Measurements from ENCODE around the genes TFF3 and CRYAA.

GRCh38 chr21:42040404-42041064 is 30.4 kb upstream of the ZBTB21 start:
- PRO-cap = no peak
- RAMPAGE, long total RNA, 2 experiments = no peak in any of the 2 experiments

GRCh38 chr21:42058534-42058863 is 12.6 kb upstream of the UMODL1 start:
- PRO-cap = no peak
- RAMPAGE, long total RNA, 2 experiments = no peak in any of the 2 experiments

DNA sequence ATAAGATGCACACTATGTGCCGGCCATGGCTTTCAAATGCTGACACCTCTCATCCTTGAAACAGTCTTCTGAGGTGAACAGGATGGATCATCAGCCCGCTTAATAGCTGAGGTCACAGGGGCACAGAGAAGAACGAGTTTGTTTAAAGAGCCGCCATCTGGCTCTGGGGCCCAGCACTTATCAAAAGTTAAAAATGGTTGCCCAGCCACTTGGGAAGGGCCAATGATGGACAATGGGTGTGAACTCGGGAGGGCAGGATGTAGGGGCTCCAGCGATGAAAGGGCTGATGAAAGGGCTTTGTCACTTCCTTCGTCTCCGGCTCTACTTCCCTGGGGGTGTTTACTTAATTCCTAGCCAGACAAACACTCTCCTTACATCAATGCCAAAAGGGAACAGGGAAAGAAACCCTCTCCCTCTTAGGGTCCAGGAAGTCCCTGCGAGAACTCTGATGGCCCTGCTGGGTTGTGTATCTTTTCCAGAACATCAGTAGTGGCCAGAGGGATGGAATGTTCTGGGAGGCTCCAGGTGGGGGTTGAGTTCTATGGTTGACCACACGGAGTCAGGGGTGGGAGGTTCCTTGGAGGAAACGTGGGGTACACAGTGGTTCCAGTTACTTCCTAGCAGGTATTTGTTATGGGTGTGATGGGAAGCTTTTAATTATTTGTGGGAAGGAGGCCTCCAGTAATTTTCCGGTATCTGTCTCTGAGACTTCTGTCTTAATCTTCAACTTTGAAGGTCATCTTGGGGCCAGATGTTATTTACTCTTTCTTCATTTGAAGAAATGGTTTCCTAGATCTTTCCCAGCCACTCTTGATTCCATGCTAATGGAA is 9.0 kb upstream of the ABCG1 start:
- PRO-cap = no peak
- RAMPAGE, long total RNA, 2 experiments = no peak in any of the 2 experiments

- PRO-cap = no peak
- RAMPAGE, long total RNA, 2 experiments = no peak in any of the 2 experiments
These were observed 26.9 kb downstream of the ABCG1 start for GRCh38 chr21:42245822-42246349.

- PRO-cap = no peak
- RAMPAGE, long total RNA, 2 experiments = no peak in any of the 2 experiments
These were observed 43.9 kb downstream of the ABCG1 start for GRCh38 chr21:42262803-42263338.

- PRO-cap = no peak
- RAMPAGE, long total RNA, 2 experiments = no peak in any of the 2 experiments
These were observed 5.0 kb downstream of the TFF3 start for GRCh38 chr21:42309871-42310978.

GRCh38 chr21:42315222-42316058 is at the start of gene TFF3:
Gene TFF3 (minus strand): TSS chr21:42315409.
- PRO-cap = no peak
- RAMPAGE, long total RNA, 2 experiments = start-site peak on the minus strand in 2 of 2 experiments, at chr21:42315407-42315535 at its widest, 87 to 382 reads per replicate

- PRO-cap = no peak
- RAMPAGE, long total RNA, 2 experiments = no peak in any of the 2 experiments
These were observed 34.2 kb downstream of the RSPH1 start for GRCh38 chr21:42461715-42462409.

DNA sequence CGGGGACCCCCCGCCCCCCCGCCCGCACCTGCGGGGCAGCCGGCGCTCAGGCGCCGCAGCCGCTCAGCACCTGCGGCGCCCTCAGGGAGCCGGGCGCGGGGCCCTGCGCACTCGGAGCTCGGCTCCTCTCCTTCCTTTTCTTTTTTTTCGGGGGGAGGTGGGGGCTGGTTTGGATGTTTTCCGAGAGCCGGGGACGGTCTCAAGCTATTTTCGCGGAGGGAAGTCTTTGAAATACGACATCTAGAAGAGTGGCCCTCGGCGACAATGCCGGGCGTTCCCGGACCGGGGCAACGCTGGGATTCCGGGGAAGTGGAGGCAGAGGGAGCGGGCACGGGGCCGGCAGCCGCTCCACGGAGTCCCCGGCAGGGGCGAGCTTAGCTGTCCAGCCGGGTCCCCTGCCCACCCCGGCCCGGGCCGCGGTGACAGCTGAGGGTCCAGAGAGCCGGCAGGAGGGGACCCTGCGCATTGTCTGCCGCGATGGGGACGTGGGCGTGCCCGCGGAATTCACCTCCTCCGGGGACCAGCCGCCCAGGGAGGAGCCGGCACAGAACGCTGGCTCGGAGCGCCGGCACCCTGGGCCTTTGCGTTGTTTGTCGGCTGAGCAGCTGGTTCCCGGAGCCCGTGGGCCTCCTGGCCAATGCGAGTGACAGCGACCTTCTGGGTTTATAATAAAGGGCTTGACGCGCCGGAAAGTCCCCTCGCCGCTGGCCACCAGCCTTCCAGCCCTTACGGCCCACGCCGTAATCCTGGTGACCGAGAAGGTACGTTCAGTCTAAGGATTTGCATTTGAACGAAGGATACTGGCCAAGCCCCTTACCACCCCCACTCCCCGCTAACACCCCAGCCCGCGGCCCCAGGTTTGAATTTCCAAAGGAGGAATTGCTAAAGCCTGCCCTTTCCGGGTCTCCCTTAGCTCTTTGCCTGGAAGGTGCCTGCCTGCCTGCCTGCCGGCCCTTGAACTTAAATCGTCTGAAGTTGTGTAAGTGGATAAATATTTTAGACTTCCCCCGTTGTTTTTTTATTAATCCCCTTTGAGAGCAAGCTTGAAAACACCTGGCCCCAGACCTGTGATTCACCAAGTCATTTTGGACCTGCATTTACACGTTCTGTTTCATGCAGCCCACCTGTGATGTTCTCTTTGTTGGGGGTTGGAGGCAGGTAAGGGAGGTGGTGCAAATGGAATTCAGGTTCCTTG is 702 bp downstream of the SLC37A1 start:
- PRO-cap = bidirectional peak, plus-strand start at position 318 of the sequence, minus-strand start at position 149 of the sequence; bidirectional peak, plus-strand start at position 547 of the sequence, minus-strand start at position 583 of the sequence; unidirectional peak, minus-strand start at position 639 of the sequence
- RAMPAGE, long total RNA, 2 experiments = start-site peak on the plus strand in 1 of 2 experiments, centred at position 566 of the sequence, 28 reads per replicate

DNA sequence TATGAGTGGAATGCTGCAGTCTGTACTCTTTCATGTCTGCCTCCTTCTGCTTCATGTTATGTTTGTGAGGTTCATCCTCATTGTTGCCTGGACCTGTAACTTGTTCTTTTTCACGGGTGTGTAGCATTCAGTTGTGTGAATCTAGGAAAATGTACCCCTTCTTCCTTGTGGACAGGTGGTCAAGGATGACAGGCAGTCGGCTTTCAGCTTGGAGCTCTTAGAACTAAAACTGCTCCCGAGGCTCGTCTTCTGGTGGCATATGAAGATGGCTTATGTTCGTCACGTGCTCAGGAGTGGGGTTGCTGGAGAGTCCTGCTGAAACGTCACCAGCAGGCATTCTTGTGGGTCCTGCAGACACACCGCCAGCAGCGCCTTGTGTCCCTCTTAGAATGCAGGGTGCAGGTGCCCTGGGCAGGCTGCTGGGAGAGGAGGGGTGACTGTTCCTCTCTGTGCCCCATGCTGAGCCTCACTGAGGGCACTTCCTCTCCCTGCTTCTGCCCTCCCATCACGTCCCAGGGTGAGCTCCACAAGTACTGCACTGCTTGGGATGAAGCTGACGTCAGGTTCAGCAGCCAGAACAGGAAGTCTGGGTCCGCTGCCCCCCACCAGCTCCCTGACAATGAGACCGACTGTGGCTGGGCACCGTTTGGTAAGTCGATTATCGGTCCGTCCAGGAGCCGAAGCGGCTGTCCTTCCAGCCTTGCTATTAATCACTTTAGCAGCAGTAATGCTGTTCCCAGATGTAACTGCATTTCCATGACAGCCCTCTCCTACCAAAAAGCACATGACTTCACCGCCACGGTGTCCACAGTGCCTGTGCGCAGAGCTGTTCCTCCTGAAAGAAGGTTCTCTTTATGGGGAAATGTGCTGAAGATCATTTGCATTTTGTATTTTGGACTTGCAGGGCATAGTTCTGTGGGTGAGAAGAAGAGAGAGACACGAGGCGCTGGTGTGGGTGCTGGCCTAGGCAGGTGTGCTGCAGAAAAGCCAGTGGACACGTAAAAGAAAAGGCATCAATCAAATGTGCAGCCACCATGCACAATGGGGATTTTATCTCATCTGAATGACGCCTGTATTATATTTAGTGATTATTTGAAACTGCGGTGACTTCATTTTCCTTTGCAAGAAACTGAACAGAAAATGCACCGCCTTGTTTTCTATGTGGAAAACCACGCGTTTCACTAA is 20.9 kb downstream of the SLC37A1 start:
- PRO-cap = bidirectional peak, plus-strand start at position 622 of the sequence, minus-strand start at position 468 of the sequence
- RAMPAGE, long total RNA, 2 experiments = no peak in any of the 2 experiments

- PRO-cap = no peak
- RAMPAGE, long total RNA, 2 experiments = no peak in any of the 2 experiments
These were observed 1.0 kb downstream of the PDE9A start for GRCh38 chr21:42654105-42655146.

- PRO-cap = no peak
- RAMPAGE, long total RNA, 2 experiments = no peak in any of the 2 experiments
These were observed 79.8 kb downstream of the PDE9A start for GRCh38 chr21:42733224-42733650.

DNA sequence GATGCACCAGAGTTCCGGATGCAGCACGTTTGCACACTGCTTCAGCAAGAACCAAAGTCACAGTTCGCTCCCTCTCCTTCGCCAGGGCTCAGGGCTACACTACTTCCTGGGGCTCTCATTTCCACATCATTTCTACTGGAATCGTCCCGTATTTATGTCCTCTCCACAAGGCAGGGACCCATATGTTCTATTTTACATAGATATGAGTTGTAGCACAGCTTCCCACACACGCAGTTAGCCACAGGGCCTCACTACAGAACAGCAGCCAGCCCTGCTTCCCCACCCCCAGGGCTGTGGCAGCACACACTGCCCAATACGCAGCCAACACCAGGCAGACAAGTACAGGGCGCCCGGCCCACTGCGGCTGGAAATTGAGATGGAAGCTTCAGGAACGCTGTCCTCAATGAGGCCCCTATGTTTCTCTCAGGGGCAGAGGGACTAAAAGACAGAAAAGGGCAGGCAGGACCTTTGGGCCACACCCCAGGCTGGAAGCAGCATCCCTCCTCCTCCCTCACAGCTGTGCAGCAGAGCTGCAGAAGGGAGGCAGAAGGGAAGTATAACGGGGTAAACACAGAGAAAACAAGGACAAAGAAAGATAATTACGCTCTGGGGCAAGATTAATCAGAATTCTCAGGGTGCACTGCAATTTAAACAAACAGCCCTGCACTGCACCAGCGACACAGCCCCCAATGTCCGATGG is 14.6 kb downstream of the WDR4 start:
- PRO-cap = no peak
- RAMPAGE, long total RNA, 2 experiments = no peak in any of the 2 experiments

DNA sequence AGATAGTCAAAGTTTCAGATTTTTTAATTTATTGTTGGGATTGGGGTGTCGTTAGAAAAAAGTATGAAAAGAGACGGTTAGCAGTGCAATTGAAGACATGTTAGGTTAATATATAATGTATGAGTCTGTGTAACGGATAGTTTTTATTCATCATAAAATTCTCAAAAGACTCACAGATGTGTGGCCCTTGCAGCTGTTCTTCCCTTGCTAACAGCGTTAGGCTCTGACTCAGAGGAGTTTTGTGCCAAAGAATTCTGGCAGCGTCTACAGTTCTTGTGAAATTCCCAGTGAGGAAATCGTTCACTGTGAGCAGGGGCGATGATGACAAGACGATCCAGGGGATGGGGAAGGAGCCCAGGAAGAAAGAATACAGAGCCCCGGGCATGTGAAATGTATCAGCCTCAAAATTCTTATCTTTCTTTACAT is 14.6 kb upstream of the ERVH48-1 start:
- PRO-cap = no peak
- RAMPAGE, long total RNA, 2 experiments = no peak in any of the 2 experiments

GRCh38 chr21:43031108-43031828 is 44.4 kb downstream of the CBS start:
- PRO-cap = no peak
- RAMPAGE, long total RNA, 2 experiments = no peak in any of the 2 experiments

DNA sequence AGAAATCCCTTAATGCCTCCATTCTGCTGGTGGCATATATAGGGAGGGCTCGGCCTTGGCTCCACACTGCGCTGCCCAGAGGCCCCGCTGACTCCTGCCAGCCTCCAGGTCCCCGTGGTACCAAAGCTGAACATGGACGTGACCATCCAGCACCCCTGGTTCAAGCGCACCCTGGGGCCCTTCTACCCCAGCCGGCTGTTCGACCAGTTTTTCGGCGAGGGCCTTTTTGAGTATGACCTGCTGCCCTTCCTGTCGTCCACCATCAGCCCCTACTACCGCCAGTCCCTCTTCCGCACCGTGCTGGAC is at the start of gene CRYAA:
TSS of gene CRYAA (plus strand) at position 41 of the 306 bp plus-strand sequence.
- PRO-cap = no peak
- RAMPAGE, long total RNA, 2 experiments = no peak in any of the 2 experiments

GRCh38 chr21:43278461-43278702 is 109.6 kb downstream of the CRYAA start:
- PRO-cap = no peak
- RAMPAGE, long total RNA, 2 experiments = no peak in any of the 2 experiments

DNA sequence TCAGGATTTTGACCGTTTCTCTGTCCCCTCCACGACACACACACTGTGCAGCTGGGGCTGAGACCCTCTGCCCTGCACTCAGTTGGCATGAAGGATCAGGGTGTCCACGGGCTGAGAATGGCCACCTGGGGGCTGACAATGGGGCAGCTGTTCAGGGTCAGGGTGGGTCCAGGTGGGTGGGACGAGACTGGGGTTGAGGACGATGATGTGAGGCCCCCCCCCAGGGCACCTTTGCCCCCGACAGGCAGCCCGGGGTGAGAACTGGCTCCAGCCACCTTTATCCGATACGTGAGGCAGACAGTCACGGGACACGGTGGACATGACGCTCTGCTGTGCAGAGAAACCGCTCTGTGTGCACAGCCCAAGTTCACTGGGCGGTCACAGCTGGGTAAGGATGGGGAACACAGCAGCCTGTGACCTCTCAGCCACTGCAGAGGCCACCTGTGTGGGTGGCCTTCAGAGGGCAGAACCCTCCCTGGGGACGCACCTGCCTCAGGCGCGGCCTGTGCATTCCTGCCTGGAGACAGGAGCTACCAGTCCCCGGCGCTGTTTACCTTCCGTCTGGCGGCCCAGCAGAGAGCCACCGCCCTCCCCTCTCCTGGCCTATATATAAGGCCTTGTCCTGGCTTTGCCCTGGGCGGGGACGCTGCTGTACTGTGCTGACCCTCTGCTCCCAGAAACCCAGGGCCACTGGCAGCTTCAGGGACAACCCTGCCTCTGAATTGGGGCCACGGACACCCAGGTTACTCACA is 84.0 kb downstream of the SIK1 start:
- PRO-cap = no peak
- RAMPAGE, long total RNA, 2 experiments = no peak in any of the 2 experiments

GRCh38 chr21:43348893-43349468 is 78.0 kb downstream of the SIK1 start:
- PRO-cap = no peak
- RAMPAGE, long total RNA, 2 experiments = no peak in any of the 2 experiments

- PRO-cap = no peak
- RAMPAGE, long total RNA, 2 experiments = no peak in any of the 2 experiments
These were observed 12.3 kb upstream of the SIK1 start for GRCh38 chr21:43439309-43439653.

Measured in breast epithelium (tissue), 2 donors.